AG09319 (cell line): ENCODE results near the gene PLA2G4B.

GRCh38 chr15:41659974-41660230 is 100.9 kb downstream of the TYRO3 start:
- RRBS = 10% methylated on average over 10 of the region's 14 CpGs

GRCh38 chr15:41838288-41839094 is at the start of gene PLA2G4B:
Gene PLA2G4B (plus strand): TSS chr15:41838847.
- RRBS = no CpG with 5 or more reads among the region's 8 CpGs

DNA sequence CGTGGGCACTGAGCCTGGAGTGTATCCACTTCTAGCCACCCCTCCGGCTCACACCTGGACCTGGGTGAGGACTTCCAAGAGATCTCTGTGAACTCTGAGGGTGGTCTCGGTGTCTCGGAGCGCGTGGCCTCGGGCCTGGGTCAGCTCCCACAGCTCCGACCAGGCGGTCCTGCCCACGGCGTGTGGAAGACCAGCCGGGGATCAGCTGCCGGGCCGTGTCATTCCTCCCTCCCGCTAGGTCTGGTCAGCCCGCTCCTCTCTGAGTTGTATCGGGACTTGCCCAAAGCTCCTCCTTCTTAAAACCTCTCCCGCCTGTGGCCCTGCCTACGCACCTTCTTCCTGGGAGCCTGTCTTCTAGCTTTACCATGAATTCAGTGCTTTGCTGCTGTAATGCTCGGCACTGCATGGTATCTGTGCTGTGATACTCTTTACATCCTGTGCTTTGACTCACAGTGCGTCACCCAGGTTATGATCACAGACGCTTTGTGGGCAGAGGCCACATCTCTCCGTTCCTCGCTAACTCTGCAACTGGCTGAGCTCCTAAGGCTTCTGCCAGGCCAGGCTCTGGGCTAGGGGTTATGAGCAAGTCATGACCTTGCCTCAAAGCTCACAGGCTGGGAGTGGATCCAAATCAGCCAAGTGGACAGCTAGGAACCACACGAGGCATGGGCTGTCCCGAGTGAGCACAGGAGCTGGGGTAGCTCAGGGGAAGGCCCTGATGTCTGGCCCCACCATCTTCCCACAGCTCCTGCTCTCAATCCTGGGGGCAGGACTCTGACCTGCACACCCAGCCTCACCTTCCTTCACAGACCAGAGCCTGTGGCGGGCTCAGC is 23.2 kb downstream of the SPTBN5 start:
- RRBS = no CpG with 5 or more reads among the region's 27 CpGs

GRCh38 chr15:41920229-41920646 is 26.4 kb upstream of the SPTBN5 start:
- RRBS = no CpG with 5 or more reads among the region's 3 CpGs

DNA sequence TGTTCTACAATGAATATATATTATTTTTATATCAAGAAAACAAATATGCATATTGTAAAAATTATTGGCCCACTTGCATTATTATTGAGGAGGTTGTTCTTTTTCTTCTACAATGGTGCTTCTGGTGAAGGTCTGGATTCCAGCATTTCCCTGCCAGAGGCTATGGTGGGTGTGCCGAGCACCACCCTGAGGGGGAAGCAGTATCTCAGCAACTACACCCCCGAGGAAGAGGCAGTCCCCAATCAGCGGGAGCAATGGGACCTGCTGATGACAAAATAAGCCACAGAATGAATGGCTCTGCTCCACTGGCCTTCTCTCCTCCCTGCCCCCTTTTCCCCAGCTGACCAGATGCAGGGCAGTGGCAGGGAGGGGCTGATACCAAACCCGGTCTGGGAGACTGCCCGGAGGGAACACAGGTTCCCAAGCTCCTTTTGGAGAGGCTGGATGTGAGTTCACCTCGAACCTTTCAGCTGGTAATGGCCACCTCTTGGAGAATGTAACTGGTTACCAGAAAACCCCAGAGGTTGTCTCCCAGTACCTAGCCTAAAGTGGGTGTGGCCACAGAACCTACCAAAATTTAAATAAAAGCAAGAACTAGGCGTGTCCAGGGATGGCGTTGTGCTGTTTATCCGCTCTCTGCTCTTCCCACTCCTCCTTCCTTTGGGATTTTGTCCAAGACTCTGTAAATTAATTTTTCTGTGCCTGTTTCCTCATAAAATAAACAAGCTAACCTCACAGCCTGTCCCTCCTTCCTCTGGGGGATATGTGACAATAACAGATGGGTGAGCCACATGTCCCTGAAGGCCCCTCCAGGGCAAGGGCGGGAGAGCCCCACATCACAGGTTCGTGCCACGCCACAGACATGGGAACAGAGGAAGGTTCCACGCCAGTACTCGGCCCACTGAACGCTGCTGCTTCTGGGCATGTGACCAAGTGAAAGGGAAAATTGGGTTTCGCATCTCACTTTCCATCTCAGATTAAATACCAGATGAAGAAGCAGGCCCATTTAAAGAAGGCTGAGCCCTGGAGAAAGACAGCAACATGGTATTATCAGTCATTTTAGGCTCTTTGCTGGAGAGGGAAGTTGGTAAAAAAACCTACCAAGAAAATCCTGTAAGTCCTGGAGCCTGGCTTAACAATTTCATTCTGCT is 35.1 kb upstream of the SPTBN5 start:
- RRBS = no CpG with 5 or more reads among the region's 16 CpGs

GRCh38 chr15:41937606-41938083 is 34.7 kb downstream of the EHD4 start:
- RRBS = no CpG with 5 or more reads among the region's 4 CpGs

DNA sequence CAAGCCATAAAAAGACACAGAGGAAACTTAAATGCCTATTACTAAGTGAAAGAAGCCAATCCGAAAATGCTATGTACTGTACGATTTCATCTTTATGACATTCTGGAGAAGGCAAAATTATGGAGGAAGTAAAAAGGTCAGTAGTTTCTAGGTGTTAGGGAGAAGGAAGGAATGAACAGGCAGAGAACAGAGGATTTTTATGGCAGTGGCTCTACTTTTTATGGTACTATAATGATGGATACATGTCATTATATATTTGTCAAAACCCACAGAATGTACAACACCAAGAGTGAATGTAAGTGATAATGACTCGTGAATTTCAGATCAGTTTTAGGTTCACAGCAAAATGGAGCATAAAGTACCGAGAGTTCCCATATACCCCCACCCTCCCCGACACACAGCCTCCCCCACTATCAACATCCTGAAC is 2.4 kb upstream of the EHD4 start:
- RRBS = no CpG with 5 or more reads among the region's 5 CpGs

GRCh38 chr15:42012202-42012794 is 8.5 kb downstream of the PLA2G4E start:
- RRBS = no CpG with 5 or more reads among the region's 4 CpGs

- RRBS = no CpG with 5 or more reads among the region's 1 CpG
Observed at GRCh38 chr15:42057917-42058245, 36.5 kb downstream of the PLA2G4D start.

DNA sequence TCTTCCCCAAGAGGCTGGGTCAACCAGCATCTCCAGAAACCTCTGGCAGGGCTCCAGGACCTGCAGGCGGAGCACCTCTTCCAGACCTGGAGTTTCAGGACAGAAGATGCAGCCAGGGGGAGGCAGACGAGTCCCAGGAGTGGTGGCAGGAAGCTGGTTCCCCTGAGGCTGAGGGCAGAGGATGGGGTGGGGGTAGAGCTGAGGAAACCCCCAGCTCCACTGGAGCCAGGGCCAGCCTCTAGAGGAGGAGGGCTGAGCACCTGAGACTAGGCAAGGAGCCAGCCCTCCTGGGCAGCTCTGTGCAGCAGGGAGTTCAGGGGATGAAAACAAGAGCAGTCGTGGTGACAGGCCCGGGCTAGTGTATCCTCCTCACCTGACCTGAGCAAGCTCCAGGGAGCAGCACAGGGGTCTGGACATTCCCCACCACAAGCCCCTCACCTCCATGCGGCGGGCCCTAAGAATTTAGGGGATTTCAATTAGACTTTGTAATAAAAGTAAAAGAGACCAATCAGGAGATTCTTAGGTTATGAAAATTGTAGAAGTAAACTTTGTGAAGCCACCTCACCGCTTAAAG is 369 bp upstream of the PLA2G4D start:
- RRBS = no CpG with 5 or more reads among the region's 7 CpGs

- RRBS = no CpG with 5 or more reads among the region's 7 CpGs
Observed at GRCh38 chr15:42234736-42235405, 26.8 kb upstream of the VPS39 start.

GRCh38 chr15:42252500-42253244 is 20.3 kb upstream of the GANC start:
- RRBS = no CpG with 5 or more reads among the region's 2 CpGs

DNA sequence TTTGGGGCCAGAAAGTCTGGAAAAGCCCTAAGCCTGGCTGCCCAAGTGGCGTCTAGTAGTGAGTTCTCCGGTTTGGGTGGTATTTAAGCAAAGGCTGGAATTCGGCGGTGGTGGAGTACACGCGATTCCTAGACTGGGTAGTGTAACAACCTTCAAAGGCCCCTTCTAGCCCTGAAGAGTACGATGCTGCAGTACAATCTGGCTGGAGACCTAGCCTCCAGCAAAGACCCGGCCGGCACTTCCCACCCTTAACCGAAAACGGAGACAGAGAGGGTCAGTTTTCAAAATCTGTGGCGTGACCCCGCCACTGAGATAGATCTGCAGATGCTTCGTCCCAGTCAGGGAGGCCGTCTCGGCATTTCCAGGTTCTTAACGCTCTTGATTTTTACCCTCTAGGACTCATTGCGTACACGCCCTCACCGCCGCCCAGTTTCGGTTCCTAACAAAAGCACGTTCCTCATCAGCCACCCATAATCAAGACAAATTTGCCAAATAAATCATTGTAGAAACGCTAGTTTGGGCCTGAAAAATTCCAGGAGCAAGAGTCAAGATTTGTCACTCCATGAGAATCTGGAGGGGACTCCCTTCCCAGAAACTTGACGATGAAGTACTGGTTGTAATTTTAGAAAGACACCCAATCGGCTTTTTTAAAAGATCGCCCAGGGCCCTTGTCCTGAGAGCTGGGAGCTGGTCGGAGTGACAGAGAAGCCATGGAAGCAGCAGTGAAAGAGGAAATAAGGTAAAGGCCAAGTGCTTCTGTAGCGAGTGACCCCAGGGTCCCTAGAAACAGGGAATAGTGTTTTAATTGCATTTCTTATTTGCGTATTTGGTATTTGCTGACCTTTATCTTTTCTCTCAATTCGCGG is 772 bp upstream of the TMEM87A start:
- RRBS = no CpG with 5 or more reads among the region's 32 CpGs

DNA sequence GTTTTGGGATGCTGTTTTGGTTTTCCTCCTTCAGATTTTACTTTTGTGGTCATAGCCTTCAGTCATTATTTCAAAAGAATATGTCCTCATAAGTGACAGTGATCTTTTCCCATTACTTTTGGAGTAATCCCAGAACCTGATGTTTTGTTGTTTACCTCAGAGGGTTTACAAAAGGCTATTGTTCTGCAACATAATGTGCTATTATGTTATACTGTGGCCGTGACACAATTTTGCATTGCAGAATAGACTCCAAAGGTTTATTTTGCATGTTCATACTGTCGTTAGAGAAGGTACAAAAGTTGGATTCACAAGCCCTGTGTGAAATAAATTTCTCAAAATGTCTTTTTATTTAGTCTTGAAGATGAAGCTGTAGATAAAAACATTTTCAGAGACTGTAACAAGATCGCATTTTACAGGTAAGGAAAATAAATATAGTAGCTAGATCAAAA is 2.8 kb upstream of the TMEM87A start:
- RRBS = no CpG with 5 or more reads among the region's 3 CpGs

- RRBS = no CpG with 5 or more reads among the region's 2 CpGs
Observed at GRCh38 chr15:42331293-42331682, 28.0 kb upstream of the CAPN3 start.

DNA sequence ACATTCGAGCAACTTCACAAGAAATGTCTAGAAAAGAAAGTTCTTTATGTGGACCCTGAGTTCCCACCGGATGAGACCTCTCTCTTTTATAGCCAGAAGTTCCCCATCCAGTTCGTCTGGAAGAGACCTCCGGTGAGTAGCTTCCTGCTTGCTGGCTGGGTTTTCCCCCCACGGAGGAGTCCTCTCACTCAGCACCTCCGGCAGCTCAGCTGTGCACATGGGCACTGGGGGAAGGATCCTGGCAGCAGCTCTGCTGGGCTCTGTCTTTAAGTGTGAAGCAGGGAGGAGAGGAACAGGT is 631 bp downstream of the CAPN3 start:
- RRBS = 70% methylated on average over 5 of the region's 6 CpGs

DNA sequence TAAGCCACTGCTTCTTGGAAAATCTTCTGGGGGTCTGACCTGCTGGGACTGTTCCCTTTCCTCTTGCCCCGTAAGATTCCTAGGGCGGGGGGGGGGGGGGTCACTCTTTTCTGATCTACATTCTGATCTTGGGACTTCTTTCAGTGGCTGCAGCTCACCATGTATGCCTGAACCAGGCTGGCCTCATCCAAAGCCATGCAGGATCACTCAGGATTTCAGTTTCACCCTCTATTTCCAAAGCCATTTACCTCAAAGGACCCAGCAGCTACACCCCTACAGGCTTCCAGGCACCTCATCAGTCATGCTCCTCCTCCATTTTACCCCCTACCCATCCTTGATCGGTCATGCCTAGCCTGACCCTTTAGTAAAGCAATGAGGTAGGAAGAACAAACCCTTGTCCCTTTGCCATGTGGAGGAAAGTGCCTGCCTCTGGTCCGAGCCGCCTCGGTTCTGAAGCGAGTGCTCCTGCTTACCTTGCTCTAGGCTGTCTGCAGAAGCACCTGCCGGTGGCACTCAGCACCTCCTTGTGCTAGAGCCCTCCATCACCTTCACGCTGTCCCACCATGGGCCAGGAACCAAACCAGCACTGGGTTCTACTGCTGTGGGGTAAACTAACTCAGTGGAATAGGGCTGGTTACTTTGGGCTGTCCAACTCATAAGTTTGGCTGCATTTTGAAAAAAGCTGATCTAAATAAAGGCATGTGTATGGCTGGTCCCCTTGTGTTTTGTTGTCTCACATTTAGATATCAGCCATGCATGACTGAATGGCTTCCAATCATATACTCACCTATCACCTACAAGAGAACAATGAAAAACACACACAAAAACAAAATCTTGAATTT is 52.5 kb downstream of the CAPN3 start:
- RRBS = no CpG with 5 or more reads among the region's 9 CpGs

DNA sequence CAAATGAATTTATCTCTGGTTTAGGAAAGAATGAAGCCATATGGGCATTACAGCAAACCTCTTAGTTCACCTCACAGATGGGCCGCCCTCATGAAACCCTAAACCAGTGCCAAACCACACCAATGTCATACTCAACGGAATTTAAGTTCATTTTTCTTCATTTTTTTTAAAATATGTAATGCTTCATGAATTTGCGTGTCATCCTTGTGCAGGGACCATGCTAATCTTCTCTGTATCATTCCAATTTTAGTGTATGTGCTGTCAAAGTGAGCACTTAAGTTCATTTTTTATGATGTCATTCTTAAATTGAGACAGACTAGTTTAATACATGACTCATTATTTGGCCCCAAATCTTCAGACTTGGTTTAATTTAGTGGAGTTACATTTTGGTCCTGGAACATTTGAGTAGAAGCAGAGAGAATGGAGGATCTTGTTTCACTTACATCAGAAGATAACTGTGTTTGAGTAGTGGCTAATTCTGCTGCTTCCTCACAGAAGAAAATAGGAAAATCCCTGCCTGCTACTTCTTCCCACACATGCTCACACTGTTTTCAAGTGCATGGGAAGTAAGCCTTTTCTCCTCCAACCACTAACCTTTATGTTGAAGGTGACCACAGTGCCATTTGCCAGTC is 63.4 kb downstream of the ZNF106 start:
- RRBS = no CpG with 5 or more reads among the region's 3 CpGs

DNA sequence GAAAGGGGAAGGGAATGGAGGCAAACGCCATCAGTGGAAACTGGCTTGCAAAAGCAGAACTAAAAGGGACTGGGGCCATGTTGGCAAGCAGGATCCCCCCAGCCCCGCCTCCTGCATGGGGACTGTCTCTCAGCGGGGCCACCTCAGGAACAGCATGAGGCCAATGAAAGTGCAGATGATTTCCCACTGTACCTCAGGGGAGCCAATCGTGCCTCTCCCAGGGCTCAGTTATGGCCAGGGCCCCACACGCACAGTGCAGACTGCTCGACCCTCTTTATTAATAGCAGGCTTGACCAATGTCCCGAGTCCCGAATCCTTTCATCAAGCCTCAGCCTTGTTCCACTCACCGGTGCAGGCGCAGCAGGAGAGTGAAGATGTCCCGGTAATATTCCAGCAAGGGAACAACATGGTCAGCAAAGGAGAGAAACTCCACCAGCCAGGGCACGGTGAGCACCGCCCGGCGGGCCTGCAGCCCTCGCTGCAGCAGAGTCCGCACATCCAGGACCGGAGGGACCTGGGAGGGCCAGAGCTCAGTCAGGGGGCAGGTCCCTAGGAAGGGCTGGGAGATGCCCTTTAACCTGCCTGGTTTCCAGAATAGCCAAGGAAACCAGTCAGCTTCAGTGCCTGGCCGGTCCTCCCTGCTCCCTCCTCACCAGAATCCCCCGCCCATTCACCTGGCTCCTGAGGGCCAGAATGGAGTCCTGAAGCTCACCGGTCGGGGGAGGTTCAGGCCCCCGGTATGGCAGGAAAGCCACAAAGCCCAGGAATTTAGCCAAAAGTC is 6.5 kb downstream of the CDAN1 start:
- RRBS = 85% methylated on average over 11 of the region's 23 CpGs